Cardiac fibroblast (primary cell): ENCODE measurements around a stretch of chr2.

GRCh38 chr2:97760488-97761387 lies 47.4 kb downstream of the ZAP70 start:
- RRBS = no CpG with 5 or more reads among the region's 27 CpGs

DNA sequence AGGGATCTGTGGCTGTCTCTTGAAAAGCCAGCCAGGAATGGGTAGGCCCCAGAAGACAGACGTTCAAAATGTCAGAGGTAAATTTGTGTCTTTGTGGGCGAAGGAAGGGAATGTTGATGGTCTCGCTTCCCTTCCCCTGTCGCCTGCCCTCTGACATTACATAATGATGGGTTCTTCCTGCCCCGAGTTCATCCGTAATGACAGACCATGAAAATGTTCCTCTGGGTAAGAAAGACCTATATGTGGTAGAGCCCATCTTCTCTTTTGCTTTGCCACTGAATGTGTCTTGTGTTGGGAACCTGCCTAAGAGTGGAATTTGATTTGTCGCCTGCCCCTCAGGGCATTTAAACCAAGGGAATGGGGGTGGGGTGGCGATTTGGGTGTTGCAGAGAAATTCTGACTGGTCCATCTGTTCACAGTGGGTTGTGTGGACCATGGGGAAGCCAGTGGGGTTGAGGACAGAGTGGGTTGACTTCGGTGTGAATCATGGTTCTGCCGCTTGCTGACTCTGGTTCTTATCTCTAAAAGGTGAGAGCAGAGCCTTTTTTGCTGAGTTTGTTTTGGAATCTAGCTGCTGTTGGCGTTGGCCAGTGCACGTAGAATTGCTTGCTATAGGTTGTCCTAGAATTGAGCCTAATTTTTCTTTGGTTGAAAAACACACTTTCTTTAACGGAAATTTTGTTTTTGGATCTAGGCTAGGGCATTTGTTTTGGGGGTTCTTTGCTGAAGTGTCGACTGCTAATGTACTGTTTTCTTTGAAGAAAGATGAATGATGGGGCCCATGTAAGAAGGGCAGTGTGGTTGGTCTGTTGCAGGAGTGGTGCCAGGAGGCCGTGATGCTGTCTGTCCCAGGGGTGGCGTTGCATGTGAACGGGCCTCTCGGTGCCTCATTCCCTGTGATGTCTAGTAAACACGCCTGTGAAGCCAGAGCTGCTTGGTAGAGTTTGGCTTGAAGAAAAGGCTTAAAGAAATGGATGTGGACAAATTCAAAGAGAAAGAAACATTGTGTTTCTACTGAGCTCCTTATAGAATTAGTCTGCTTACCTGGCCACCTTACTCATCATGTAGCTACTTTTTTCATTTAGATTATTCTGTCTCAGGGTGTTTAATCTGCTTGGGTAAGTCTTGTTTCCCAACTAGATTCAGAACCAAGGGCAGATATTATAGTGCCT lies 1.4 kb downstream of the INPP4A start:
- RRBS = no CpG with 5 or more reads among the region's 19 CpGs

DNA sequence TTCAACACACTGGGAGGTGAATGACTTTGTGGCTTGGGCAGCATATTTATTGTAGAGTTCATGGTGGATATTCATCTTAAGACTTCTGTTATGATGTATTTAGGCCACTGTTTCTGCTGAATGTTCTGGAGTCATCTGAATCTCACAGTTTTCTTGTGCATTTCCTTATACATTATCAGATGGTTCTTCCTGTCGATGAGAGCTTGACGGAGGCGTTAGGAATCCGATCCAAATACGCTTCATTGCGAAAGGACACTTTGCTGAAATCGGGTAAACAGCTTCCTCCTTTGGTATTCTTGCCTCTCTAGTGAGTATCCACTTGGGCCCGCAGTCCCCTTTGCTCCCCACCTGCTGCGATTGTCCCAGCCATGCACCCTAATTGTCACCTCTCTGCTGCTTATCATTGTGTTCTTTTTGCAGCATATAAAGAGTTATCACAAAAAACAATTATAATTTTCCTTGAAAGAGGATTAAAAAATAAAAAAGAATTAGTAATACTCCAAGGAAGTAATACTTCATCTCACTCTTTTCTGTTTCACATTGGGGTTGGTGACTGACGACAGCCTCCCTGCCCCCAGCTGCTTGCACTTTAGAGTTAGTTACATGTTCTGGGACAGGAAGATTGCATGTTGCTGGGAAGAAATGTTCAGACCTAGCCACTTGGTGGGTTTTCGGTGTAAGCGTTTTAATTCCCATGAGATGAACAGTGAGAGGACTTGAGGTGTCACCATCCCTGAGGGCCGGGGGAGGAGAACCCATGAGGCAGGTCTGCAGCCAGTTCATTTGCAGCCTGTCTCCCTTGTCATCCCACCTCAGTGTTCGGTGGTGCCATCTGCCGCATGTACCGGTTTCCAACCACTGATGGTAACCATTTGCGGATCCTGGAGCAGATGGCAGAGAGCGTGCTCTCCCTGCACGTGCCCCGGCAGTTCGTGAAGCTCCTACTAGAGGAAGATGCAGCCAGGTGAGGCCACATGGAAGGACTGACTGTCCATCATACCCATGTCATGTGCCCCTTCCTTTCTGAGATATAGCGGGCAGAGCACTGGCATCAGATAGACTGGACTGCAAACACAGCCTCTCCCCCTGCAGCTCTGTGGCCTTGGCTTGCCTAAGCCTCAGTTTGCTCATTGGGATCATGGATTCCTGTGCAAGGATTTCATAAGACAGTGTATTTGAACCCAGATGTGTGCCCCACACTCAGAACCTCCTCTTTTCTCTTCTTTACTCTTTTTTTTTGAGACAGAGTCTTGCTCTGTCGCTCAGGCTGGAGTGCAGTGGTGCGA lies 69.2 kb downstream of the COA5 start:
- RRBS = 99% methylated on average over 6 of the region's 24 CpGs

DNA sequence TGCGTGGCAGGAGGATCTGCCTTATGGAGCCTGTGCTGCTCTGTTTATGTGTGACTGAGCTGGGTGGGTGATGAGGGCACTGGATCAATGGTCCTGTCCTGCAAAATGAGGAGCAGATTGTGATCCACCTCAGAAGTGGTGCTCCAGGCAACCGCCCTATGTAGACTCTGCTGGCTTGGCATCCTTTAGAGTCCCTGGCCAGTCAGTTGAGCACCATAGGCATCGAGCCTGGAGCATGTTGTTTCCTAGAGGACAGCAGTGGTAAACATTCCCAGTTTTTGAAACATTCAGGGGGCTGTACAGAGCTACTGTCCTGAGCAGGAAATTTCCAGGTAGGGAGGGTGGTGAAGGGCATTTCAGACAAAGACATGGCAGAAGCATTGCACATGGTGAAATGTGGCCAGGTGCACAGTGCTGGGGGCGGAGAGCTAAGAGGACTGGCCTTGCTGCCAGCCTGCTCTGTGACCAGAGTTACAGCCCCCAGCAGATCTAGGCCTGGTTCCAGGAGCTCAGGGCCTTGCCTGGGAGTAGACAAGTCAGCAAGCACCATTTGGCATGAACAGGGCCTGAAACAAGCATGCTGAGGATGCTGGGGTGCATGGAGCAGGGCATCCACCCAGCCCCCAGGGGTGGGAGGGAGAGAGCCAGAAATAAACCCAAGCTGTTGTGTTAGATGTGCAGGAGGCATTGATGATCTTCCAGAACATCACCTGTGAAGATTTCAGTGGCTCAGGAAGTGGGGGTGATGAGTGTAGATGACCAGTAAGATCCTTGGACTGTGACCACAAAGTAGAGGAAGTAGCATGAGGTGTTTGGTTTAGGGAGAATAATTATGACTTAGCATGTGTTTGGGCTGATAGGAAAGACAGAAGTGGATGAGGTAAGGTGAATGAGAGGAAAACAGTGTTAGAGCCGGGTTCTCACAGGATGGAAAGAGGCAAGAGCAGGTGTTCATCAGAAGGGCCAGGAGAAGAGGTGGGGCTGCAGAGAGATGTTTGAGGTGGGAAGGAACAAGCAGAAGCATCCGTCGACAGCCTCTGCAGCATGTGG lies 61.2 kb downstream of the COA5 start:
- RRBS = no CpG with 5 or more reads among the region's 7 CpGs

DNA sequence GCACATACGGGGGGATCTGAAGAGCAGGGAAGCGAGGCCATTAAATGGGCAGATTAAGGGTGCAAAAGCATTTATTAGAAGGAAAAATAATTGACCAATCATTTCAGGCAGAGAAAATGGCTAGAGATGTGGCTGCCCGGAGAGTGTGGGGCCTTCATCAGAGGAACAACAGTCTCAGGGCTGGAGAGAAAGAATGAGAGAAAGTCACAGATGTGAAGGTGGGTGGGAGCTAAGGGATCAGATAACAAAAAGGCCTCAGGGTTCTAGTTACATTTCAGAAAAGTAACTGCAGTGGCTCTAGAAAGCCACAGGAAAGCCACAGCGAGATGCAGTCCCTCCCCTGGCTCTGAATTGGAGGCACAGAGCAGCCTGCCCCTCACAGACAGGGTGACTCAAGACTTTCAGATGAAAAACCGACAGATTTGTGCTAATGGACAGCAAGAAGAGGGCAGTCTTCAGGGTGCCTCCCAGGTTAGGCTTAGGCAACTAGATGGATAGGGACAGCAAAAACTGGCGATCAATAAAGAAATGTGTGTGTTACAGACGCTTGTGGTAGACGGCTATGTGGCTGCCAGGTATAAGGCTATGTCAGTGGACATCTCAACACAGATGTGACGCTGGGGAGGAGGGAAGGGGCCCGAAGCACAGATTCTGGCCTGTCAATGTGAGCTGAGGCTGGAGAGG lies 26.0 kb downstream of the UNC50 start:
- RRBS = no CpG with 5 or more reads among the region's 10 CpGs

DNA sequence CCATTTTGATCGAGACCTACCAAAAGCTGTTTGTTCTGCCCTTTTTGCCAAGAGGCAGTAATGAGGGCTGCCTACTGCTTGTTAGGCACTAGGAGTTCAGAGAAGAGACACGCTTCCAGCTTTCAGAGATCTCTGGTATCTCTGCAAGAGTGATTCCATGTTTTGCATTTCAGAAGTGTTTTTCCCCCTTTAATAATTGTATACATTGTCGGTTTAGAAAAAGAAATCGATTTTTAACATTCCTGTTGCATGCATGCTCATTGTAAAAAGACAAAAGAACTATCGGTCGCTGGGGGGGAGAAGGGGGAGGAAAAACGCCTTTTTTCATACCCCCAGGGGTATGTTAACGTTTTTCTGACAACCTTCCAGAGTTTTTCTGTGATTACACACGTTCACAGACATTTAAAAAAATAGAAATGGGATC lies 756 bp downstream of the MRPL30 start:
- RRBS = no CpG with 5 or more reads among the region's 9 CpGs

GRCh38 chr2:99363448-99364121 lies 26.4 kb downstream of the EIF5B start:
- RRBS = no CpG with 5 or more reads among the region's 7 CpGs

GRCh38 chr2:99400459-99401507 lies 63.6 kb downstream of the EIF5B start:
- RRBS = no CpG with 5 or more reads among the region's 9 CpGs

DNA sequence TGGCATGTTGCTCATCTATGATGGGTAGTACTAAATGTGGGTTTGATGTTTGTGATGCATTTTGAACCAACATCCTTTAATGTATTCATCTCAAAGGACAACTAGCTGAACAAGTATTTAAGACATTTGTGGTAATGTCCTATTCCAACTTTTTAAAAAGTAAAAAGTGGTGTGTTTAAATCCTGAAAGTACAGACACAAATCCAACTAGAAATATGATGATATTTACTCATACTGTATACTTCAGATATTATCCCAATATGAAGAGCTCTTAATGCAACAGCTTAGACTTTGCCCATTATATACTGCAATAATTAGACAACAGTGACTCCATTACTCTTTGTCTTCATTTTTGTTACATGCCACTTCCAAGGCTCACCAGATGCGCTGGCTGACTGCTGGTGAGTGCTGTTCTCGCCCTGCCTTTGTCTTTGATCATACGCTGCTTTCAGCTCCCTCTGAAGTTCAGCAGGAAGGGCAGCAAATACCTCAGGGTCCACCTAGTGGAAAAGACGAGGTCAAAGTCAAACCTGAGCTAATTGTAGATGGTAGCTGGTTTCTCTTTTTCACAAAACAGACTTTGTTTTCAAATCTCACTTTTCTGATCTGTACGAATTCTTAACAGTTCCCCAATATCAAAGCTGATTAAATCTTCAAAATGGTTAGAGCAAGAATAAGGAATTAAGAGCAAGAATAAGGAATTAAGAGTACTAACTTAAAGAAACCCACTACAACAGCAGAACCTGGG lies 66.3 kb downstream of the EIF5B start:
- RRBS = no CpG with 5 or more reads among the region's 5 CpGs

GRCh38 chr2:99675957-99676420 lies 186.2 kb upstream of the REV1 start:
- RRBS = no CpG with 5 or more reads among the region's 6 CpGs

GRCh38 chr2:99821593-99822172 lies 320.7 kb downstream of the AFF3 start:
- RRBS = no CpG with 5 or more reads among the region's 9 CpGs

GRCh38 chr2:99822460-99823057 lies 319.8 kb downstream of the AFF3 start:
- RRBS = no CpG with 5 or more reads among the region's 9 CpGs

GRCh38 chr2:100067613-100068278 lies 74.6 kb downstream of the AFF3 start:
- RRBS = no CpG with 5 or more reads among the region's 7 CpGs

GRCh38 chr2:100277861-100278293 lies 44.4 kb downstream of the LONRF2 start:
- RRBS = no CpG with 5 or more reads among the region's 6 CpGs

- RRBS = no CpG with 5 or more reads among the region's 10 CpGs
These were observed 30.3 kb downstream of the LONRF2 start for GRCh38 chr2:100291774-100292705.

- RRBS = no CpG with 5 or more reads among the region's 6 CpGs
These were observed 66.6 kb upstream of the RPL31 start for GRCh38 chr2:100935359-100936013.

DNA sequence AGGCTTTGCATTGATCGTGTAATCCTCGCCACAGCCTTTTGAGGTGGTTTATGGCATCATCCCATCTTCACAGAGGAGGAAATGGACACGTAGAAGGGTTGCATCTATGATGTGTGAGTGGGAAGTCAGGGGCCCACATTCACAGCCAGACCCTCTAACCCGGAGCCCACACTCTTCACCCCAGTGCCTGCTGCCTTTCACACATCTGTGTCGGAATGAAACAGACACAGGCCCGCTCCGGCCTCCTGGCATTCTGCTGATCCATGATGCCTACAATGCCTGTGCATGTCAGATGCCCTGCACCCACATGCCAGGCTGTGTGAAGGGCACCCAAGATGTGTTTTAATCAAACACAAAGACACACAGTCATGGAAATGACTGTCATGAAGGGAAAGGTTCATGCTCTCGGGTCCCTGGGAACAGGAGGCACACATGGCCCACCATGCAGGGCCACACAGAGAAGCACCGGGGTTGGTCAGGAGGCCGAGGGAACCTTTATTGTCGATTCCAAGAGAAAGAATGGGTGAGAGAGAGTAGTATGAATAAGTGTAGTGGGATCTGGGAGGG lies 48.4 kb upstream of the RPL31 start:
- RRBS = 95% methylated on average over 4 of the region's 11 CpGs

GRCh38 chr2:100957939-100958520 lies 44.1 kb upstream of the RPL31 start:
- RRBS = no CpG with 5 or more reads among the region's 15 CpGs

DNA sequence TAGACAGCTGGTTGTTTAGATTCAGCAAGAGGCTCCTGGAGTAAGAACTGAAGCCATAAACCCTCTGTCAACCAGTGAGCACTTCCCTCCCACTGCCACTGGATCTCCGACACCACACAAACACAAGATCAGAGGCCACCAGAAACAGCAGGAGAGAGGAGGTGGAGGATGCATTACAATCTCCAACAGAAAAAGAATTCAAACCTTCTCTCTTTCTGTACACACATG lies 27.2 kb downstream of the TBC1D8 start:
- RRBS = no CpG with 5 or more reads among the region's 1 CpG

GRCh38 chr2:101223736-101224277 lies 28.9 kb upstream of the CNOT11 start:
- RRBS = no CpG with 5 or more reads among the region's 10 CpGs